ENCODE measurements around a stretch of chr22.

GRCh38 chr22:36300602-36301222 lies 47.8 kb downstream of the APOL1 start:
- PRO-cap, result no peak
- RRBS, 2 experiments, result no CpG with 5 or more reads among the region's 19 CpGs

DNA sequence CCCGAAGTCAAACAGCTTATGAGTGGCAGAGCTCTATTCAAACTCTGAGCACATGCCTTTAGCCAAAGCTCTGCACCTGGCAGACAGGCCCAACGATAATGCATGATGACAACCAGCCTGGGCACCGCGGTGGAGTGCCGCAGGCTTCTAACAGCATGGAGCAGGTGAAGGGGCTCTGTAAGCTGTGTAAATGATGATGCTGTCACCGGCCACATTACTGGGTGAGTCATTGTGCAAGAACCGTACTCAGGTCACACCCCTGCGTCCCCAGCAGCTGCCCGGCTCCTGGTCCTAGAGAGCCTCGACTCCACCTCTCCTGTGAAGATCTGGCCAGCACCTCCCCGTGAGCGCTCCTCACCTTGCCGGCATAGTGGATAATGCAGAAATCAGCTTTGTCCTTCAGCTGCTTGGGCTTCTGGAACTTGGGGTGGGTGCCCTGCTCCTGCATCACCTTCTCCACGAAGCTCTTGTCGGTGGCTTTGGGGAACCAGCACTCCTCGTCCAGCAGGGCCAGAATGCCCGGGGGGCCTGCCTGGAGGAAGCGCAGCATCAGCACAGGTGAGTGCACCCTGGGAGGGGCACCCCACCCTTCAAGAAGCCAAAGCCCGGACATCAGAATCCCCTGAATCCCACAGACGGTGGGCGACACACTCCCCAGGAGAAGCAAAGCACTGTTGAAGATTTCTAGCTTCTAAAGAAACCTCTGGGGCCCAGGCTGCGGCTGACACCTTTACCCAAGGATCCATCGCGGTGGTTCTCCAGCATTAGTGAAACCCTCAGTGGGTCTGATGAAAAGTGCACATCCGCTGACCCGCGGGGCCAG lies 59.0 kb downstream of the APOL1 start:
- PRO-cap, result no peak
- RRBS, 2 experiments, result 53 to 70% methylated on average over 10 of the region's 27 CpGs

GRCh38 chr22:36317489-36318232 lies 64.7 kb downstream of the APOL1 start:
- PRO-cap, result no peak
- RRBS, 2 experiments, result 87 to 90% methylated on average over 4 of the region's 17 CpGs

DNA sequence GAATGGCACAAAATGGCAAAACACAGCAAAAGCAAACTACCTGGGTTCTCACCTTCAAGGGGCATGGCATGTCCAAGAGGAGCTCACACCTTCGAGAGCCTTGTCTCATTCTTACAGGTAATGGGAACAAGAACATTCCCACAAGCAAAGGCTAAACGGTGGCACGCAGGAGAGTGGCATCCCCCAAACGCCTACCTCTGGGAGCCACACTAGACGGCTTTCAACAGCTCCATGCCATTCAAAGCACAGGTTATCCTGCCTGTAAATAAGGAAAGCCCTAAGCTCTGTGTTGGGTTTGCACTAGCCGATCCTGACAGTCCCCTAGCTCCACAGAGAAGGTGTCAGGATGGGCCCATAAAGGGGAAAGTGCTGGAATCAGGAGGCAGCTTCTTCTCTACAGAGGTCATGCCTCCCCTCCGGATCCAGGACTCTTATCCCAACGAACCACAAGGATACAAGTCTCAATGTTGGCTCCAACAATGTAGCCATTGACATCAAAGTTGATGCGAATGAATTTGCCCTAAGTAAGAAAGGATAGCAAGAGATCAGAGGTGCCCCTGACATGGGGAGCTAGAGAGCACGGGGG lies 66.4 kb downstream of the MYH9 start:
- PRO-cap, result no peak
- RRBS, 2 experiments, result no CpG with 5 or more reads among the region's 10 CpGs

- PRO-cap, result no peak
- RRBS, 2 experiments, result no CpG with 5 or more reads among the region's 6 CpGs
These were observed 57.8 kb downstream of the MYH9 start for GRCh38 chr22:36330005-36330323.

DNA sequence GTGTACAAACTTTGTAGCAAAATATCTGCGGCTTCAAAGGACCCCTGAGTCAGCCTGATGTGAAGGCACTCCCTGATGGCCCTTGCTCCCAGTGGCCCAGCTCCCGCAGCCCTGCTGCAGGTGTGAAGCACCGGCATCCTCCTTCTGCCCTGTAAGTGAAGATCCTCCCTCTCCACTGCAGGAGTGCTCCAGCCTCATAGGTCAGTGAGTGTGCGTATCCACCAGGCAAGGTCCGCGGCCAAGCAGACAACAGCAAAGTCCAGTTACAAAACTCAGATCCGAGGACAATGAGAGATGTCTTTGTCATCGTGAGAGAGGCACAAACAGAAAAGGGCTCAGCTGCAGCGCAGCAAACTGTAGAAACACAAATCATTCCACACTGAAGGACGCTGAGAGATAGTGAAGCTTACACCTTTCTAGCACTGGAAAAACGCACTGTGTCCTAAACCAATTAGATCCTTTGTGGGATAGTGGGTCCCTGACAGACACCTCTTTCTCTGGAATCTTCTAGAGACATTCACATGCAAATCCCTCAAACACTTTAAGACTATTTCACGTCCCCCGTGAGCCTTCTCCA lies 46.1 kb downstream of the MYH9 start:
- PRO-cap, result no peak
- RRBS, 2 experiments, result no CpG with 5 or more reads among the region's 13 CpGs

DNA sequence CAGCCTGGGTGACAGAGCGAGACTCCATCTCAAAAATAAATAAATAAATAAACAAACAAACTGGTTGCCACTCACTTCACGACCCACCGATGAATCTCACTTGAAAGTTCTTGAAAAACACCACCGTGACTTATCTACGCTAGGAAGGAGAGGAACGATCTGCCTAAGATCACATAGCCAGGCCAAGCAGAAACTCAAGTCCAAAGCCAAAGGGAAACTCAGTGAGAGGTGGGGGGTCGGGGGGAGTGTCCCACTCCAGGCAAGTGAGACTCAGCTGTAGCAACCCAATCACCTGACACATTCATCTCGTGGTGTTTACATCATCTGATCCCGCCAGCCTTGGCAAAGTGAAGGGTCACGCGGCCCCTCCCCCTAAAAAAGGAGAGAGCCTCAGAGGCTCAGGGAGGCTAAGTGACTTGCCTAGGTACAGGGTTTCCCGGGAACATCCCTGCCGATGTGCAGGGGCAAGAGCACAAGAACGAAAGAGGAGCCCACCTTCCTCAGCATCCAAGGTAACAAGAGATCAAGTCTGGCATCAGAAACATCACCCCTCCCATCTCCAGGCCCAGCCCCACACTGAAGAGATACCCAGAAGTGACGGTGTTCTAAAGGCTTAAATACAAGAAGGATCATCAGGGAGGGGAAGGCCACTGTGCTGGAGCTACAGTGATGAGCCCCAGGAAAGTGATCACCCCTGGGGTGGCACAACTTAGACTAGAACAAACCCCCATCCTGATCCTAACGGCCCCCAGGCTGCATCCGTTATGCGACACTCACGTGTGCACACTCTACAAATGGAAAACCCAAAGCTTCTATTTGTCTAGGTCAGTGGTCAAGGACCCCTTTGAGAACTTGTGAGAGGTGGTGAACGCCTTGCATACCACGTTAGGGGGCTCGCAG lies 21.4 kb downstream of the MYH9 start:
- PRO-cap, result no peak
- RRBS, 2 experiments, result no CpG with 5 or more reads among the region's 22 CpGs

GRCh38 chr22:36399461-36399761 lies 11.6 kb upstream of the MYH9 start:
- PRO-cap, result no peak
- RRBS, 2 experiments, result no CpG with 5 or more reads among the region's 3 CpGs

DNA sequence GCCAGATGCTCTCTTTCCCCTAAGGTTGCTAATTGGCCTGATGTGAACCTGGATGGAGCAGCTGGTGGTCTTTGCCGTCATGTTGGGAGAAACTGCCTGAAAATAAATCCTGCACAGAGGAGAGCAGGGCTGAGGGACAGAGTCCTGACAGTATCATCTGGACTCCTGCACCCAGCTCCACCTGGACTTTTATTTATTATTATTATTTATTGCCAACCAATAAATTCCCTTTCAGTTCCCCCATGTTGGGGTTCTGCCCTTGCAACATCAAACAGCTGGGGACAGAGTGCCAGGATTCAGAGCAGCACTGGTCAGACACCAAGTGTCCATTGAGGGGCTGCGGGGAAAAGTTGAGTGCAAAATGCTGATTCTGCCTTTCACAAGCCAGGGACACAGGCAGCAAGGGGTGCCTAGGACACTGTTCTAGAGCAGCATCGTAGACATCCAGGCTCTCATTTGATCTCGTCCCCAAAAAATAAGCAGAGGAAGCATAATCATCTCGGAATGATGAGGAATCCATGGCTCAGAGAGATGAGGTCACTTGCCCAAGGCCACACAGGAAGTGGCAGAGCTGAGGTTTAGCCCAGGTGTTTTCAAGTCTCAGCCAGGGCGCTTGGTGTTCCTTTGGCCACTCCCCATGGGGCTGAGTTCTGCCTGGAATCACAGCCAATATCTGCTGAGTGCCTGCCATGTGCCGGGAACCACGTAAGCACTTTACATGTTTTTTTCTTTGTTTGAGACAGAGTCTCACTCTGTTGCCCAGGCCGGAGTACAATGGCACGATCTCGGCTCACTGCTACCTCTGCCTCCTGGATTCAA lies 29.3 kb upstream of the MYH9 start:
- PRO-cap, result no peak
- RRBS, 2 experiments, result no CpG with 5 or more reads among the region's 11 CpGs

DNA sequence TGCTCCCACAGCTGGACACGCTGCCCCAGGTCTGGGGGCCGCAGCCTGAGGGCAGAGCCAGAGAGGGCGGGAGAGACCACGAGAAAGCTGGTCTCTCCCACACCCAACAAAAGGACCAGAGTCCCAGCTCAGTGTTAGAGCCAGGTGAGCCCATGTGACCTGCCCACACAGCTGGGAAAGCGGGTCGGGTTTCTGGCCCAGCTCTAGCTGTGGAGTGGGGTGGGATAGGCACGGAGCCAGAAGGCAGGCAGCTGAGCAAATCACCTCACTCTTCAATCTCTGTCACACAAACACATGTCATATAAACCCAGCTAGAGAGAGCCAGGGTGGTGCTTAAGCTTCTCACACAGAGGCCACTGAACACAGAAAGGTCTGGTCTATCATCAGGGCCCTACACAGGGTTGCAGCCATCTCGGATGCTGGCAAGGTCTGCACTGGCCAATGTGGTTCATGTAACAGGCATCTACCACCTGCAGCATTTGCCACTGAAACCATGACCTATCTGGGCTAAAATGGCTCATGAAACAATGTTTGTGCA lies 7.8 kb upstream of the EIF3D start:
- PRO-cap, result no peak
- RRBS, 2 experiments, result no CpG with 5 or more reads among the region's 8 CpGs

- PRO-cap, result no peak
- RRBS, 2 experiments, result 13% methylated on average over 3 of the region's 35 CpGs
These were observed 18.4 kb downstream of the CACNG2 start for GRCh38 chr22:36684859-36685814.

GRCh38 chr22:36772412-36773065 lies 3.4 kb downstream of the IFT27 start:
- PRO-cap, result no peak
- RRBS, 2 experiments, result no CpG with 5 or more reads among the region's 9 CpGs

GRCh38 chr22:36781945-36782361 lies 6.0 kb upstream of the IFT27 start:
- PRO-cap, result no peak
- RRBS, 2 experiments, result under 1 to 3% methylated on average over 7 to 8 of the region's 18 CpGs

- PRO-cap, result no peak
- RRBS, 2 experiments, result 90% methylated on average over 3 of the region's 25 CpGs; no CpG with 5 or more reads in 1 of the 2 experiments
These were observed 9.8 kb downstream of the MPST start for GRCh38 chr22:37029076-37029935.

DNA sequence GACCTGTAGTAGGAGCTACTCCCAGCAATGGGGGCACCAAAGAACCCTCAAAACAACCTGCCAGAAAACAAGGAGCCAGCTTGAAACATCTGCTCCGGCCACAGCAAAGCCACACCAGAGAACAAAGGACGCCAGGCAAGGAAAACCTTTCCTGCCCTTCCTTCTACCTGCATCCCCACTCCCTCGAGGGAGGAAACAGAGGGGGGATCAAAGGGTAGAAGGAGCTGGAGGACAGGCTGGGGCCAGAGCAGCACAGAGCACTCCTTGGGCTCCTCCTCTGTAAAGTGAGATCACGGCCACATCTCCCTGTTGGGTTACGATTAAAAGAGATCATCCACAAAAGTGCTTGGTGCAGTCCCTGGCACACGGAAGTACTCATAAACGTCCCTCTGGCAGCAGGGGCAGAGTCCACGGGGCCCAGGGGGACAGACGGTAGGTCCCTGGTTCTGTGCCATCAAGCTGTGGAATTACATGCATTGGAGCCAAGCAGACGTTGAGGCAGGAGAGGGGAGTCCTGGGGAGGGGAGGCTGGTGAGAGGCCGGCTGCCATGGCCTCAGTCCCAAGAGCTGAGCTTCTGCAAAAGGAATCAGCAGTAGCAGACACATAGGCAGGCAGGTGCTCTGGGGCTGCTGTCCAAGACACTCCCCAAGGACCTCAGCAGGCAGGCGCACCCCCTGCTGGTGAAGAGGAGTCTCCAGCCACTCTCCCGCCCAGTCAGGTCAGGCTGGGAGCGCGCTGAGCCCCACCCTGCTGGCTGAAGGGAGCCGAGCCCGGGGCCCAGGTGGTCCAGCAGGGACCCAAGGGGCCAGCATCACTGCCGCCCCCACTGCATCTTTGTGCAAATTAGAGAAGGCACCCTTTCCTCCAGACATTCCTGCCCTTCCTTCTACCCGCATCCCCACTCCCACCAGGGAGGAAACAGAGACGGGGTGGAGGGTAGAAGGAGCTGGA lies 7.7 kb upstream of the KCTD17 start:
- PRO-cap, result no peak
- RRBS, 2 experiments, result no CpG with 5 or more reads among the region's 20 CpGs

GRCh38 chr22:37166487-37166892 lies 16.8 kb upstream of the IL2RB start:
- PRO-cap, result no peak
- RRBS, 2 experiments, result no CpG with 5 or more reads among the region's 17 CpGs

DNA sequence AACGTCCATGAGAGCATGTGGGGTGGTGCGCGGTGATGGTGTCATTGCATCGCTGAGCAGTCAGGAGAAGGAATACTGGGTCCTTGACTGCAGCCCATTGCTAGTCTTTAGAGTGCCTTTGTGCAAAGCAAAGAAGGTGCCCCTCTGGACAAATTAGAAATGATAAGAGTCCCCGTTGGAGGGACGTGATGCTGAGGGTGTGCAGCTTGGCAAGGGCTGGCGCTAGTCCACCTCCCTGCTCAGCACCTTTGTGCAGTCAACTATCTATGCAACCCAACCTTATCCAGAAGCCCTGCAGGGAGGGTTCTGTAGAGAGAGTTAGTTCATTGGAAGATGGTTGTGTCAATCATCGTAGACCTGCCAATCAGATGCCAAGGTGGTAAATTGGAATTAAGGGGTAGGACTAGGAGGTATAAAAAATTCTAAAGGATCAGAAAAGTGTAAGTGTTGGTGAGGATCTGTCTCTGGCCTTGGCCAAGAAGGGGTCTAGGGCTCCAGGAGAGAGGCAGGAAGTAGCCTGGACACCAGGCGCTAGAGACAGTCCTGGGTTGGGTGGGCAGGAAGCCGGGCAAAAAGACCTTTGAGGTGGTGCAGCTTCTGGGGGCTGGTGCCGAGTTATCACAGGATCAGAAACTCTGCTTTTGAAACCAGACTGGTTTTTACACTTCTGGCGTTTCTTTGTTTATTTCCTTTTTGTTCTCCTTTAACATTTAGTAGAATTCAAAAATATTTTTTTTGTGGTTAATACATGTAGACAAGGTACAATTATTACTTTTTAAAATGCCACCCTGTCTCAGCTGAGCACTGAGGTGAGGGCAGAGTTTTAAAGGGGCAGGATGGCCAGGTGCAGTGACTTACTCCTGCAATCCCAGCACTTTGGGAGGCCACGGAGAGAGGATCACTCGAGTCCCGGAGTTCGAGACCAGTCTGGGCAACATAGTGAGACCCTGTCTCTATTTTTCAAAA lies 1.7 kb downstream of the C1QTNF6 start:
- PRO-cap, result no peak
- RRBS, 2 experiments, result no CpG with 5 or more reads among the region's 16 CpGs

GRCh38 chr22:37240159-37240733 lies 3.8 kb downstream of the RAC2 start:
- PRO-cap, result no peak
- RRBS, 2 experiments, result no CpG with 5 or more reads among the region's 7 CpGs

DNA sequence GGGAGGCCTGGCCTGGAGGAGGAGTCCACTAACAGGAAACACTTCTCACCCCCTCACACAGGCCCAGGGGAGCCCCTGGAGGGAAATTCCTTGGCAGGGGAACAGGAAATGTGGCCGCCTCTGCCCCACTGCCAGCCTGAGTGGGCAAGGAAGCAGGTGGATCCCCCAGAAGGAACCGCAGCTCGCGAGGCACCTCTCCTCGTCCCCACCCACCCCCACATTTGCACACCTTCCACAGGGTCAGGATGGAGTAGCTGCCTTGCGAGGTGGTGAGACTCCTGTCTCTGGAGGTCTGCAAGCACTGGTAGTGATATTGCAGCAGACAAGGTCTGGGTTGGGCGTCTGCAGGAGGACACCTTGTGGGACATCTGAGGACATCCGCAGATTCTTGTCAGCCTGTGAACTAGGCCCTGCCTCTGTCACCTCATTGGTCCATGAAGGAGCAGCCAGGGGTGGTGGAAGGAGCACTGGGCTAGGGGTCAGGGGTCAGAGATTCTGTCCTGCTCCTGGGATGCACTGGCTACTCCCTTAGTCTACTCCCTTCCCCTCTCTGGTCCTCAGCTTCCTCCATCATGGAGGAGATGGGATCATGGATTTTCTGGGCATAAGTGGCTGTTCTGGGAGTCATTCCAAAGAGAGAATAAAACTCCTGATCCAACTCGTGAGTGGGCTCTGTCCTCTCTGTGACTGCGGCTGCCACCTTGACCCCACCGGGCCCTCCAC lies 32.5 kb downstream of the CYTH4 start:
- PRO-cap, result no peak
- RRBS, 2 experiments, result 91 to 100% methylated on average over 1 of the region's 11 CpGs

DNA sequence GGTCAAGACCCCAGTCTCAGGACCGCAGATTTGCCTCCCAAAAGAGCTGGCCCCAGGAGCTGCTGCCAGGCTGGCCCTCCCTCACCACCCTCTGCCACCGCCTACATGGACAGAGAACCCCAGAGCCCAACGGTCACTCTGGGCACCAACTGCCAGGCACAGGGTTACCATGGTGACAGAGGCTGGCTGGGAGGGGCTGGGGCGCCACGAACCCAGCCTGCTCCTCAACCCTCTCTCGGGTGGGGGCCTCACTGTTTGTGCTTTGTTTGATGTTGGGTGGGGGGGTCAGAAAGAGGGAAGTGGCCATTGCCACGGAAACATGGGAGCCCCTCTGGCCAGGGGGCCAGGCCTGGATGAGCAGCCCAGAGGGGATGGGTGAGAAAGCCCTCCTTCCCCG lies 55.8 kb downstream of the ELFN2 start:
- PRO-cap, result no peak
- RRBS, 2 experiments, result no CpG with 5 or more reads among the region's 8 CpGs

Data from astrocyte (in vitro differentiated cells and primary cell).